ENCODE measurements around a stretch of chr4.

GRCh38 chr4:17636331-17637147 is 22.1 kb downstream of the MED28 start:
- PRO-cap, result no peak
- RRBS, 2 experiments, result no CpG with 5 or more reads among the region's 35 CpGs

- PRO-cap, result no peak
- RRBS, 2 experiments, result no CpG with 5 or more reads among the region's 2 CpGs
These were observed 552.5 kb upstream of the LCORL start for GRCh38 chr4:18574065-18574448.

- PRO-cap, result no peak
- RRBS, 2 experiments, result no CpG with 5 or more reads among the region's 3 CpGs
These were observed 1103.7 kb upstream of the SLIT2 start for GRCh38 chr4:19147981-19148526.

- PRO-cap, result no peak
- RRBS, 2 experiments, result no CpG with 5 or more reads among the region's 6 CpGs
These were observed 557.6 kb upstream of the SLIT2 start for GRCh38 chr4:19694031-19694641.

DNA sequence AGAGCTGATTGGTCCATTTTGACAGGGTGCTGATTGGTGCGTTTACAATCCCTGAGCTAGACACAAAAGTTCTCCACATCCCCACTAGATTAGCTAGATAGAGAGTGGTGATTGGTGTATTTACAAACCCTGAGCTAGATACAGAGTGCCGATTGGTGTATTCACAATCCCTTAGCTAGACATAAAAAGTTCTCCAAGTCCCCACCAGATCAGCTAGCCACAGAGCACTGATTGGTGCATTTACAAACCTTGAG is 73.2 kb upstream of the SLIT2 start:
- PRO-cap, result no peak
- RRBS, 2 experiments, result no CpG with 5 or more reads among the region's 2 CpGs

GRCh38 chr4:20252318-20253278 is 893 bp downstream of the SLIT2 start:
- PRO-cap, result bidirectional peak, plus-strand start at chr4:20252409, minus-strand start at chr4:20252504; bidirectional peak, plus-strand start at chr4:20252780, minus-strand start at chr4:20252713; bidirectional peak, plus-strand start at chr4:20252890, minus-strand start at chr4:20252945
- RRBS, 2 experiments, result 1 to 2% methylated on average over 18 of the region's 83 CpGs

DNA sequence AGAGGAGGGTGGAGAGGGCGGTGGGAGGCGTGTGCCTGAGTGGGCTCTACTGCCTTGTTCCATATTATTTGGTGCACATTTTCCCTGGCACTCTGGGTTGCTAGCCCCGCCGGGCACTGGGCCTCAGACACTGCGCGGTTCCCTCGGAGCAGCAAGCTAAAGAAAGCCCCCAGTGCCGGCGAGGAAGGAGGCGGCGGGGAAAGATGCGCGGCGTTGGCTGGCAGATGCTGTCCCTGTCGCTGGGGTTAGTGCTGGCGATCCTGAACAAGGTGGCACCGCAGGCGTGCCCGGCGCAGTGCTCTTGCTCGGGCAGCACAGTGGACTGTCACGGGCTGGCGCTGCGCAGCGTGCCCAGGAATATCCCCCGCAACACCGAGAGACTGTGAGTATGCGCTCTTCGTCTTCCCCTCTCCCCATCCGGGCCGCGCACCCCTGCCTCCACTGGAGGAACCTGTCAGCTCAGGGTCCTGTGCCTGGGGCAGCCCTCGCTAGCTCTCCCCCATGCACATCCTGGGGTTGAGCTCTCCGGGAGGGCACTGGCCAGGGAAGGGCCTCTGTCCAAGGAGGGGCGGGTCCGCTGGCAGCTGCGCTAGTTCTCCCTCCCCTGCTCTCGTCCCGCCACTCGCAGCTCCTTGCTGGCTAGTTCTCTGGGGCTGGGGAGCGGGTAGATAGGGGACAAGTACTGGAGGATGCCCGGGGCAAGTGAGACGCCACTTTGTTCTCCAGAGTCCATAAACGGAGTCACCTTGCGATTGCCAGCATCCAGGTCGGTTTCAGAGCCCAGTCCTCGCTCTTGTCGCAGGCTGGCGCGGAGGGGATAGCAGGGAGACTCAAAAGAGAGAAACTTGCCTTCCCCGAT is 2.1 kb downstream of the SLIT2 start:
- PRO-cap, result bidirectional peak, plus-strand start at position 642 of the sequence, minus-strand start at position 538 of the sequence; bidirectional peak, plus-strand start outside the sequence, minus-strand start at position 770 of the sequence
- RRBS, 2 experiments, result under 1 to 1% methylated on average over 5 to 14 of the region's 51 CpGs

DNA sequence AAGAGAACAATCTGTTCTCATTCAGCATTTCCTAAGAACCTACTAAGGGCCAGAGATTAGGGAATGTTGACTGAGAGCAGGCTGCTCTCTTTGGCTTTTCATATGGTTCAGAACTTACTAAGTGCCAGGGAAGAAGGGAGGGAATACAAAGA is 14.7 kb downstream of the SLIT2 start:
- PRO-cap, result no peak

DNA sequence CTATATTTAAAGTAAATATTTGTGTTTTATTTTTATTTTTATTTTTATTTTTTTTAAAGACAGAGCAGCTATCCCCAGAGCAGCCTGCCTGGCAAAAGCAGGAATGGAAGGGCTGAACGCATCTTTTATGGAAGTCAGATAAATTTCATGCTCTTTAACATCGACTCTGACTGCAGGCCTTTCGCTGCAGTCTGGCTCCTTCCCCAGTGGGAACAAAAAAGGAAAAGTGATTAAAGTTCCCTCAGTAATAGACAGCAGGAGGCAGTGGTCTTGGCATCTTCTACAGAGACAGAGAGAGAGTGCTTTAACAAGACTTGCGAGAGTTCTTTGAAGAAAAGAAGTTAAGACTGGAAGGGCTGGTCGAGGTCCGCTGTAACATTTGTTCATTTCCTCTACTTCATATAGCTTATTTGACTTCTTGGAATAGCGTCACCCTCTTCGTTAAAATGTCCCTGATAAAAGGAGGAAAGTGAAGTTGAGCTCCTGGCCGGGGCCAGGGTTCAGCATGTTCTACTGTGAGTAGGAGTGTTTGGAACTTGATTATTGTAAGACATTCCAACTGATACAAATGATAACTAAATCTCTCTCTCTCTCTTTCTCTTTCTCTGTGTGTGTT is 179.8 kb downstream of the SLIT2 start:
- PRO-cap, result no peak
- RRBS, 2 experiments, result no CpG with 5 or more reads among the region's 9 CpGs

DNA sequence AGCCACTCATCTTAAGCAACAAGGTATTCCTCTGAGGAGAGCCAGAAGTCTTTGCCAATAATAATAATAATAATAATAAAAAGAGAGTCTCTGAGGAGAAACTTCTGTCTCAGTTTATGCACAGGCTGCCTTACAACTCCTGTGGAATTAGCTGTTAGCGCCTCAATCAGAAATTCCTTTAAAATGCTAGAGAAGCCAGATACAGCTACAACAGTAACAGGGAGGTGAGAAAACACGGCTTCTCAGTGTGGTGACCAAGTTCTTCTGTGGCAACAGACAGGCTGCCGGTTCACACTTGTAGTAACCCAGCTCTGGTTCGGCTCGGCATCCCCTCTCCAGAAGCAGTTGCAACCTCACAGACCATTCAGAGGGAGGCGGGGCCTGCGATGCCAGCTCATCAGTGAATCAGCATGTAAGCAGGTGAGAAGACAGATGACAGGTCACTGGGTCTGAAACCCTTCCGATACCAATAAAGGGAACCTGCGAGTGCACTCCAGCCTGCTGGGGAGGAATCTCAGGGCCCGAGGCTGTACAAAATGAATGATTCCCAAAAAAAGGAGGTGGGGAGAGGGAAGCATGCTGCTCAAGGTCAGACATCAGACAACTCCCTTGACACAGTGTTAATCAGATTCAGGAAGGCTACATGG is 251.0 kb downstream of the KCNIP4 start:
- PRO-cap, result no peak
- RRBS, 2 experiments, result no CpG with 5 or more reads among the region's 10 CpGs

- PRO-cap, result no peak
- RRBS, 2 experiments, result no CpG with 5 or more reads among the region's 12 CpGs
These were observed 481.5 kb upstream of the ADGRA3 start for GRCh38 chr4:22997219-22997869.

DNA sequence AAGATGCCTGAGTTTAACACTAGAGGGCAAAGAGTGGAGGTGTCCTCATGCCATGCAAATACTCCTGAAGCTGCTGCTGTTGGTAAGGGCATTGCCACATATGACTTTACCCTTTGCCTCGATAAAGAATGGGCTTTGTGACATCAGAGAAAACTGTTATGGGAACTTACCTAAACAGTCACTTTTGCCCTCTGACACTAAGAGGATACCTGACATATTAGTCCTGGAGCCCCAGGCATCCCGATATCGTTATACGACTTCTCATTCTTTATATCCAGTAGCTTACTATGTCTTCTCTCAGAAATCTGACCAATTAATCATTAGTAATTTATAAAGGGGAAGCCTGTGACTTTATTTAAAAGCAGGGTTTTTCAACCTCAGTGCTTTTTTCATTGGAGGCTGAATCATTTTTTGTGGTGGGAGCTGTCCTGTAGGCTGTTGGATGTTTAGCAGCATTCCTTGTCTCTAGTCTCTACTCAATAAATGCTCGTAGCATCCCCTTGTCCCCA is 7.8 kb downstream of the PPARGC1A start:
- PRO-cap, result no peak
- RRBS, 2 experiments, result no CpG with 5 or more reads among the region's 5 CpGs

DNA sequence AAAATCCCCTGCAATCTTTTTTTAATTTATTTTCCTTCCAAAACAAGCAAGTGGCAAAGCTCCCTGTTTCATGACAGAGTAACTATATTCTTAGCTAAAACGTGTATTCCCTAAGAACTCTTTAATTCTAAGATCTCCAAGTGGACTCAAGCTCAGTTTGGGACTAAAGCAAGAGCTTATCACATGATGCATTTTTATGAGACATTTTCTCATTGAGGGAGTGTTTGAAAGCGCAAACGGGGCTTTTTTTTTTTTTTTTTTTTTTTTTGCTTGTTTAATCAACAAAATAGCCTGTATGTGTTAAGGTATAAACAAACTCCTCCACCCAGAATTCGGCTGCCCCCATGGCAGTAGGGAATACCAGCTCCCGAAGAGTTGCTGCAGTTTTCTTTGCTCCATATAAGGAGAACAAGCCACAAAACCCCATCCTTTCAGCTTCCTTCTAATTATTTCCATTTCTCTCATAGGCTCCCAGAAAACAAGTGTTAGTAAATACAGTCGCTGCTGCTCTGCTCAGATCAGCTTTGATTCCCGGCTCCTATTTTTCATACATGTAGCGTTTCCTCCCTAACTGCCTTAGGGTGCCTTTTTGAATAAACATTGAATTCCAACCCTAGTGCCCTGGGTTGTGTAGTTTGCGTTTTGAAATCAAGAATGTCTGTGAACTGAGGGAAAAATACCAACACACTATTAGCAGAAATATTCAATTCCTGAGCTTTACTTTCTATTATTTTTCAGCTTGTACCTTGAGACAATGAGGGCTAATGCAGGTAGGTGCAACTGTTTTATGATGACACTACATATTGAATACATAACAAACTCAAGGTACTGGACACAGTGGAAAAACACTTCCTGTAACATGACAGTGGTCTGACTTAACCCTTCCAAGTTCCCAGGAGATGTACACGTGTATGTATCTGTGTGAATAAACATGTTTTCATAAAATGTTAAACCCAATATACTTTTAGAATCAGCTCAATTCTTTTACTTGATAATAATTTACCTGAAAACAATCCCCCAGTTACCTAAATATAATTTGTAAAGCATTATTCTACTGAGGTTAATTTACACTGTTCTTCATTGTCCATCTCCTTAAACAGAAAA is 865 bp upstream of the PPARGC1A start:
- PRO-cap, result no peak
- RRBS, 2 experiments, result no CpG with 5 or more reads among the region's 10 CpGs

- PRO-cap, result no peak
- RRBS, 2 experiments, result no CpG with 5 or more reads among the region's 10 CpGs
These were observed 41.0 kb upstream of the PPARGC1A start for GRCh38 chr4:23930579-23931456.

GRCh38 chr4:23931457-23931849 is 41.6 kb upstream of the PPARGC1A start:
- PRO-cap, result no peak
- RRBS, 2 experiments, result no CpG with 5 or more reads among the region's 2 CpGs

DNA sequence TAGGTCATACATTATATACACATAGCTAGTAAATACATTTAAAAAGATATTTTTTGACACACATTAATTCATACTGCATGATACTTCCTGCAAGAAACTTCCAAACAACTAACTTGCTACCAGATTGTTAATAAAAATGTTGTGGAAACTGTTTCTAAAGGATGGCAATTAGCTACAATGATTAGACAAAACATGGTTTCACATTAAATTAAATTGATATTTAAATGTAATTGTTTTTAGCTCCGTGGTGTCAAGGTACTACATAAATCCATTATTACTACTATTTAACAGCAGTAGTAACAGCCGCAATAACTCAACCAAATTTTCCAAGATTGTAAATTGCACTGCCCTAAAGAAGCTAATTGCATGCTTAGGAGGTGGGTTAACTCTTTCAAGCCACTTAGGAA is 221.5 kb upstream of the PPARGC1A start:
- PRO-cap, result no peak
- RRBS, 2 experiments, result no CpG with 5 or more reads among the region's 2 CpGs

- PRO-cap, result no peak
- RRBS, 2 experiments, result no CpG with 5 or more reads among the region's 8 CpGs
These were observed 247.9 kb upstream of the PPARGC1A start for GRCh38 chr4:24137608-24138199.

DNA sequence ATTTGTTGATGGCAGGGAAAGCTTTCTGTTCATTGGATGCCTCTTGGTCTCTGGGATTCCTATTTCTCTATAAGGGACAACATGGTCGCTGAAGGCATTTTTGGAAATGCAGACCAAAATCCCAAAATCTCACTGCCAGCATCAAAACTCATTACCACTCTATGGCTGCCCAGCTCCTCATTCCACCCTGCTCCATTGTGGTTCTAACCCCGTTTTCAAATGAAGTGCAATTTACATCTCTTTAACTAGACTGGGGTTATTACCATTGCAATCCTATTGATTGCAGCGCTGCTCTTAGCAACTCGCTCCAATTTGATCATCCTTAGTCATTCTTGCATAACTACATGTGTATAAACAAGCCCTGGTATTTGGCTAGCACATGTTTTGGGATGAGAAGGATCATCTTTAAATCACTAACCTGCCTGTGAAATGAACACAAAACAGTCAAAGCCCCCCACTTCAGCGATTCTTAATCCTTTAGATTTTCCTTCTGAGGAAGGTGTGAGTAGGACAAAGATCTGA is 340.1 kb upstream of the PPARGC1A start:
- PRO-cap, result no peak
- RRBS, 2 experiments, result no CpG with 5 or more reads among the region's 5 CpGs

DNA sequence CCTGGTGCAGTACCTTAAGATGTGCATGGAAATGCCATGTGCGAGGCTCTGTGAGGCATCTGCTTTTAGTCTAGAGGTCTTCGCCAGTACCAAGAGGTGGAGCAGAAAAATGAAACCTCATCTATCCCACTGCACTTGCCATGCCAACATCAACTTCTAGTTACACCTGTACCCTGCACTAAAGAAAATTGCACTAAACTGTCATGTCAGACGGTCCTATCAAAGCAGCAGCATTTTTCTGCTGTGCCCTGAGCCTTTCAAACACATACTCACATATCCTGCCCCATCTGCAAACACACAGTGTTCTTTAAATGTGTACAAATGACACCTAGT is 346.5 kb upstream of the PPARGC1A start:
- PRO-cap, result no peak
- RRBS, 2 experiments, result no CpG with 5 or more reads among the region's 3 CpGs

- PRO-cap, result no peak
- RRBS, 2 experiments, result no CpG with 5 or more reads among the region's 17 CpGs
These were observed 304.8 kb downstream of the DHX15 start for GRCh38 chr4:24279350-24280223.

Measured in HEK293 (cell line).